Upper lobe of left lung (tissue), 5 donors: ENCODE data around the gene STC2.

DNA sequence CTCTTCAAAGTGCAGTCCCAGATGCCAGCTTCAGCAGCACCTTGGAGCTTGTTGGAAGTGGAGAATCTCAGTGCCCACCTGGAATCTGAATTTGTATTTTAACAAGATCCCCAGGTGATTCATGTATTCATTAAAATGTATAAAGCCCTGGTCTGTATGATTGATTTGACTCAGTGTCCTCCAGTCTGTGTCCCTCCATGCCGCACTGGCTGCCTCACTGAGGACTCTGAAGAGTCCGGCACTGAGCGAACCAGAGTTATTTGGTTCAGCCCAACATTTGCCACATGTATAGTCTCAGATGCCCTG, 6.6 kb downstream of the ERGIC1 start:
- PRO-cap, 2 experiments, result no peak in any of the 2 experiments
- RAMPAGE, long total RNA, 4 experiments, result no peak in any of the 4 experiments

GRCh38 chr5:172860476-172861735, 26.9 kb downstream of the ERGIC1 start:
- PRO-cap, 2 experiments, result peak in 2 of 2 experiments; most common plus-strand start chr5:172861402 (in 1); most common minus-strand start chr5:172861287 (in 2)
- RAMPAGE, long total RNA, 4 experiments, result no peak in any of the 4 experiments

DNA sequence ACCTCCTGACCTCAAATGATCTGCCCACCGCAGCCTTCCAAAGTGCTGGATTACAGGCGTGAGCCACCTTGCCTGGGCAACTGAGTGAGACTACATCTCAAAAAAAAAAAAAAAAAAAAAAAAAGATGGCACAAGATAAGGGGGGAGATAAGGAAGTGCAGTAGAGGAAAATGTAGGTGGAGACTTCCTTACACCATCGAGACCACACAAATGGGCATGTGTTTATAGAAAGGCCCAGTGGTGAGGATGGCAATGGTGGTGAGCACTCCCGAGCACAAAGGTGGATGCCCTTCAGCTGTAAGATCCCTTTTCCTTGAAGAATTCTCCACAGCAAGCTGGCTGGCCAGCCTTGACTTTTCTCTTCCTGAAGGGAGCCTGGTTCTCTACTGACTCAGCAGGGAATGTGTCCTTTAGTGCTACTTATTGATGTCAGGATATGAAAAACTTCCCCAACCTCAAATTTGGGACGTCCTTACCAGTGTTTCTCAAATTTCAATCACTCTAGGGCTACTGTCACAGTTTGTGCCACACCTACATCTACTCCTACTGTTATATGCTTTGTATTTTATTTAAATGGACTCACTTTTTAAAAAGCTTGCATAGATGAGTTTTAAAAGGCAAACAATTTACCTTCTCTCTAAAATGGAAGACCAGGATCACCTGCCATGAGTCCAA, 28.3 kb downstream of the ERGIC1 start:
- PRO-cap, 2 experiments, result no peak in any of the 2 experiments
- RAMPAGE, long total RNA, 4 experiments, result no peak in any of the 4 experiments

- PRO-cap, 2 experiments, result no peak in any of the 2 experiments
- RAMPAGE, long total RNA, 4 experiments, result no peak in any of the 4 experiments
Measured at GRCh38 chr5:172871392-172872376, 37.6 kb downstream of the ERGIC1 start.

DNA sequence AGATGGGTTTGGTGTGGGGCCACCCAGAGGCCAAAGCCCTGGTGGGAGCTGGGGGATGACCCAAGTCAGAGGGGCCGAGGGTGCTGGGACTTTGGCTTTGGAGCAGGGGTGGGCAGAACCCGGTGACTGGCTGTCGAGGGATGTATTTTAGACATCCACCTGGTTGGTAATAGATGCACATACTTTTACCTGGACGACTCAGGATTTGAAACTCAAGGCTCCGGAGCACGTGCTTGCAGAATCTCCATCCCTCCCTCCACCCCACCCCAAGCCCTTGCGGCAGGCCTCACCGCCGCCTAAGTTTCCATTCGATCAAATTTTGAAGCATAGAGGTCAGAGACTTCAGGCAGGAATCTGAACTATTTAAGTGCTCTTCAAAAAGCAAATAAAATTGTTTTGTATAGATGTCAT, 56.7 kb upstream of the RPL26L1 start:
- PRO-cap, 2 experiments, result no peak in any of the 2 experiments
- RAMPAGE, long total RNA, 4 experiments, result no peak in any of the 4 experiments

DNA sequence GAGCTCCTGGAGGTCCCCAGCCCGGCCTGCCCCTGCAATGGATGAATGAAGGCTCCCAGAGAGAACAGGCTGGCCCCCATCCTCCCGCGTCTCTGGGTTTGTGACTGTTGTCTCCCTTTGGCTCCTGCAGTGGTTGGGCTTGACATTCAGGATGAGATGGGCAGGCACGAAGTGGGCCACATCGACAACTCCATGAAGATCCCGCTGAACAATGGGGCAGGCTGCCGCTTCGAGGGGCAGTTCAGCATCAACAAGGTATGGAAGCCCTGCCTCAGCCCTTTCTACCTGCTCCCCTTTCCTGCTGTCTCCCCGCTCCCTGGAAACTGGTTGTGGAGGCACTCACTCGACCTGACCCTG, 44.7 kb upstream of the RPL26L1 start:
- PRO-cap, 2 experiments, result no peak in any of the 2 experiments
- RAMPAGE, long total RNA, 4 experiments, result no peak in any of the 4 experiments

DNA sequence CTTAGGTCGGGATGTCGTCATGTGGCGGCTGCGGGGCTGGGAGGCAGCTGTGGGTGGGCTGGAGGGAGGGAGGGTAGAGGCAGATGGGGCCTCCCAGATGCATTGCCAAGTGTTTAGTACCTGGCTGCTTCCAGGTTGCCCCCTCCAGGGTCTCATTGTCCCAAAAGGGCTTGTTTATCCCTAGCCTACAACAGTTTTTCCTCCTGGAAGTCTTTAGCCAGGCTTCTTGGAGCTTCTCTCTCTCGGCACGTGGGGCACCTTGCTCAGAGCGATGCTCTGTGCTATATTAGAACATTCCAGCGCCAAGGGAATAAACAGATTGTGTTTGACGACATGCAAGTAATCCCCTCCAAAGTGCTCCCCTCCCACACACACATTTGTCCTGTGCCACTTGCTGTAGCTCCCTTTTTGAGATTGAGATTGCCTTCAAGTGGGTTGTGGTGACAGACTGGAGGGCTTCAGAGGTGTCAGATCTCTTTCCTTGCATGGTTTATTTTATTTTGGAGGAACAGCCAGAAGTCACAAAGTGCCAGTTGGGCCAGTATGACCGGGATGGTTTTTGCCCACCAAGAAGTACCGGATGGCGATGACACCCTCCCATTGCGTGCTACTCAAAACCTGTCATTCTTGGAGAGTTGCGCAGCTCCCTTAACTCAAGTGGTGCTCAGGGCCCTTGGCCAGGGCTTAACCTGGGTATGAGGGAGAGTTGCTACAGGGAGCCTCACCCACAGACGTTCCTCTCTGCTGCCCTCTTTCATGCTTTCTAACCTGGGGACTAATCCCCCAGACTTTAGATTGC, 19.0 kb upstream of the RPL26L1 start:
- PRO-cap, 2 experiments, result no peak in any of the 2 experiments
- RAMPAGE, long total RNA, 4 experiments, result no peak in any of the 4 experiments

GRCh38 chr5:173027684-173028571, 28.2 kb upstream of the CREBRF start:
- PRO-cap, 2 experiments, result no peak in any of the 2 experiments
- RAMPAGE, long total RNA, 4 experiments, result no peak in any of the 4 experiments

- PRO-cap, 2 experiments, result no peak in any of the 2 experiments
- RAMPAGE, long total RNA, 4 experiments, result no peak in any of the 4 experiments
Measured at GRCh38 chr5:173293794-173294549, 34.2 kb downstream of the STC2 start.

DNA sequence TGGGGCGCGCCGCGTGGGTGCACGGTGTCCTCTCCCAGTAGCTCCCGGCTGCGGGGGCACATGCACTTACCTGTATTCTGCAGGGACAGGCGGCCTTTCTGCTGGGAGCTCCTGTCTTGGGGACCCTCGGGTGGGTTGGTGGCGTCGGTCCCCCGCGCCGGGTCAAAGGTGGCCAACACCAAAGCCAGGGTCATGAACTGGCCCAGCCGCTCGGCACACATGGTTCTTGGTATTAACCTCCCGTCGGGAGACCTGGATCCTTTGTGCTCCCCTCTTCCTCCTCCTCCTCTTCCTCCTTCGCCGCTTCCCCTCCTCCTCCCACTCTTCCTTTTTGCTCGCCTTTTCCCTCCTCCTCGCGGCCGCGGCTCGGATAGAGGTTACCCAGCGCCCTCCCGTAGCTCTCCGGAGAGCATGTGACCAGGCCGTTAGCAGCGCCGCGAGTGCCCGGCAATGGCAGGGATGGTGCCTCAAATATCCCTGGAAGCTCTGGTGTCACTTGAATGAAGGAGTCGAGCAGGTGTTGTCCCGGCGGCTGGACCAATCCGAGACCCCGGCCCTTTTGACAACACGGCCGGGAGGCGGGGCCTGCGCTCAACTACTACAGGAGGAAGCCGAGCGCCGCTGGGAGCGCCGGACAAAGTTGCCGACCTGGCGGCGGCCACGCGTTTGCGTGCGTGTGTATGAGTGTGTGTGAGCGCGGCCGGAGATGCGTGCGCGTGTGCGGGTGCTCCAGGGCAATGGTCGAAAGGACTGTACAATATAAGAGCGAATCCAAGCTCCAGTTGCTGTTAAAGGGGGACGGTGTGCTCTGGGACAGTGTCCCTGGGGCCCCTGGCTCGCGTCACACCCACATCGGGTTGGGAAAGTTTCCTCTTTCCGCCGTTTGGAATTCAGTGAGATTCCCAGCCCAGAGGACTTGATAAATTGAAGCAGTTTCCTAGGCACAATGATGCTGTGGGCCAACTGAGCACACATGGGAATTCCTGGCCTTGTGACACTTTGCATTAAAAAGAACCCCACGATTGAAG, at the start of gene STC2:
Gene STC2 (minus strand): TSS at position 442 of the 1,028 bp plus-strand sequence.
- PRO-cap, 2 experiments, result peak in 2 of 2 experiments; most common plus-strand start position 603 of the sequence (in 1); most common minus-strand start position 442 of the sequence (in 2)
- RAMPAGE, long total RNA, 4 experiments, result no peak in any of the 4 experiments

GRCh38 chr5:173474736-173475499, 141.5 kb downstream of the BOD1 start:
- PRO-cap, 2 experiments, result no peak in any of the 2 experiments
- RAMPAGE, long total RNA, 4 experiments, result no peak in any of the 4 experiments

GRCh38 chr5:173501018-173501646, 115.3 kb downstream of the BOD1 start:
- PRO-cap, 2 experiments, result no peak in any of the 2 experiments
- RAMPAGE, long total RNA, 4 experiments, result no peak in any of the 4 experiments

GRCh38 chr5:173615696-173616559, 522 bp downstream of the BOD1 start:
- PRO-cap, 2 experiments, result no peak in any of the 2 experiments
- RAMPAGE, long total RNA, 4 experiments, result start-site peak on the minus strand in 1 of 4 experiments, at chr5:173616209-173616382 at its widest, 14 reads per replicate

DNA sequence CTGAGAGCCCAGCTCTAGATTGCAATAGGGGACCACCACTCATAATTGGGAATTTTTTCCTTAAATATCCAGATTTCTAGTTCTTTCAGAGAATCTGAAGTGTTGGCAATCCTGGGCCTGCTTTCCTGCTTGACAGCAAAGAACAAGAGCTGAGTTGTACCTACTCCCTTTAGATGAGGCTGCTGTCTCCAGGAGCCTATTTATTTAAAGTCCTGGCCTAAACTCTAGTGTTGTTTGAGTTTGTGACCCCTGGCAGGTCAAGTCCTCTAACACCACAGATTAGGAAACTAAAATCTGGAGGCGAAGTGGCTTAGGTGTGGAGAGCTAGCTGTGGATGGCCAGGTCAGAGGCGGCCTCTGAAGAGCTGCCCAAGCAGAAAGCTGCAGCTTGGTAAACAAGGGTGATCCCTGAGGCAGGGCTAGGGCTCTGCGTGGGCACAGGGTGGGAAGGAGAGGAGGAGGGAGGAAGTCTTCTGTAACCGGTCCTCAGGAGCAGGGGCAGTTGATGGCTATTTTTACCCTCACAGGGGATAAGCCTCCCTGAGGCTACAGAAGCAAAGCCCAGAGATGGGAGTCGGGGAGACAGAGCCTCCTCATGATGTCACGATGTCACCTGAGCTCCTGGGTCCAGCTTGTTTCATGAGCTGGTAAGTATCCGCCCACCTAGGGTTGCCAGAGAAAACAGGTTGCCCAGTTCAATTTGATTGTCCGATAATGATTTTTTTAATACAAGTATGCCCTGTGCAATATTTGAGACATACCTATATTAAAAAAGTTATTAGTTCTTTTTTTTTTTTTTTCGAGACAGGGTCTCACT, 25.8 kb upstream of the BOD1 start:
- PRO-cap, 2 experiments, result no peak in any of the 2 experiments
- RAMPAGE, long total RNA, 4 experiments, result start-site peak on the plus strand in 2 of 4 experiments, centred at positions 316 to 532 of the sequence, 7 to 19 reads per replicate

DNA sequence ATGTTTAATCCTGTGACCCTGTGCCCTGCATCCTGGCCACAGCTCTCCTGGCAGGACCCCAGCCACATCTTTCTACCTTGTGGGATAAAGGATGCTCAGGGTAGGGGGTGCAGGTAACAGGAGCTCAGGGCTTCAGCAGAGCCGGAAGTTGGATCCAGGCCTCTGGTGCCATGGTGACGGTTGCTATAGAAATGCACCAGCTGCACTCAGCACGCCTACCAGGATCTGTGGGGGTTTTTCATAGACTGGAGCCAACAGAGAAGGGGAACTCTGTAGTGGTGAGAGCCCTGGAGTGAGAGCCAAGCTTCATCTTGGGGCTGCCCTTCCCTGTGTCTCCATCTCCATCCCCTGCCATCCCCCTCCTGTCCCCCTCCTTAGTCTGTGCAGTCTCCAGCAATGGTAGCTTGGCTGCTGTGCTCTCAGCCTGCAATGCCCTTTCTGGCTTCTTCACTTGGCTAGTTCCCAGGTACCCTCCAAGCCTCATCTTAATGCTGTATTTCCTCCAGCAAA, 27.5 kb upstream of the BOD1 start:
- PRO-cap, 2 experiments, result no peak in any of the 2 experiments
- RAMPAGE, long total RNA, 4 experiments, result no peak in any of the 4 experiments

- PRO-cap, 2 experiments, result no peak in any of the 2 experiments
- RAMPAGE, long total RNA, 4 experiments, result no peak in any of the 4 experiments
Measured at GRCh38 chr5:173826174-173826750, 61.9 kb upstream of the CPEB4 start.

DNA sequence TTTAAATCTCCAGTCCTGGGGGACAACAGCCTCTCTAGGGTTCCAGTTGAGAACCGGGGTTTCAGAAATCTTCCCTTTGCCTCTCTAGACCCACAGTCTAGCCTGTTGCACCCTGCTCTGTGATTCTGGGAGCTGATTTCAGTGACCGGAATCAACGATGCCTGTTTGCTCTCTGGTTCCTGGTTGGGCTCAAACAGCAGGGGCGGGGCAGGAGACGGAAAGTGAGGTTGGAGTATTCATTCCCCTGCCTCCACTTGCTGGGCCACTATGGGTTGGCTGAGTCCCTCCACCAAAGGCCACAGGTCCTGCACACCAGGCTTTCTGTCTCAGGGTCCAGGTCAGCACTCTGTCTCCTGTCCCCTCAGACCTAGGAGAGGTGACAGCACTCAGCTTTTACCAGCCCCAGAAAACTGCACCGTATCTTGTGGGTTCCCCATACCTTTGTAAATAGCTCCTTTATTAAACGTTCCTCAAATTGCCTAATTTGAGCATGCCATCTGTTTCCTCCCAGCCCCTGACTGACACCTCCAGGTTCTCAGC, 23.7 kb upstream of the CPEB4 start:
- PRO-cap, 2 experiments, result no peak in any of the 2 experiments
- RAMPAGE, long total RNA, 4 experiments, result no peak in any of the 4 experiments

DNA sequence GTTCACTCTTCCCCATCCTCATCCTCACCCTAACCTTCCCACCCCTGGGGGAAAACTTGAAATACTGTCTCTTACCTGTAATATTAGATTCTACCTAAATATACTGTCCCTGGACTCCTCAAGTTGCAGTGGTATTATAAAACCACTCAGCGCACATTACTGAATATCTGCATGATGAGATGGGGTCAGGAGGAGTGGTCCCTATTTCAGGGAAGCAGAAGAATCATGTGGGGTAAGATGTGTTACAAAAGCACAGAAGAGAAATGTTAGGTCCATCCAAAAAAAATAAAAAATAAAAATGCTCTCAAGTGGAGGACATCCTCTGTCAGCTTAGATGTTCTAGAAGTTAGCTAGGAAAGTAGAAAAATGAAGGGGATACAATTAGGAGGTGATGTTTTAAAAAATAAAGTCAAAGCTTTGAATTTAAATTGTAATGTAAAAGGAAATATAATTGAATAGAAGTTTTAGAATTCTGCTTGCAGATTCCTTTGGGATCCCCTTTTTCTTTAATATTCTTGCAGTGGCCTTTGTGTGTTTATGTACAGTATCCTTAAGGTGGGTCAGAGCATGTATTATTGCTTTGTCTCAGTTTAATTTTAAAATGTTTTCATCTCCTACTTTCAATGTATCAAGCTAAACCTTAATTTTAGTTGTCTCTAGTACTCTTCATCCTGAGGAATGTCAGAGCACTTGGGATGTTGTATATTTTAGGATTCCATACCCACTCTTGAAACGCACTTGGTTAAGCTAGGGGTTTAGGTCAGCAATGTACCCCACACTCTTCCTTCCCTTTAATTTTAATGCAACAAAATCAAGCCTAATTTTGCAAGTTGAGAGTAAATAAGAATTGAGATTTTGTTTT, 20.5 kb downstream of the CPEB4 start:
- PRO-cap, 2 experiments, result no peak in any of the 2 experiments
- RAMPAGE, long total RNA, 4 experiments, result no peak in any of the 4 experiments

- PRO-cap, 2 experiments, result no peak in any of the 2 experiments
- RAMPAGE, long total RNA, 4 experiments, result no peak in any of the 4 experiments
Measured at GRCh38 chr5:173952752-173953166, 36.2 kb upstream of the C5orf47 start.

- PRO-cap, 2 experiments, result no peak in any of the 2 experiments
- RAMPAGE, long total RNA, 4 experiments, result no peak in any of the 4 experiments
Measured at GRCh38 chr5:173973593-173974112, 15.3 kb upstream of the C5orf47 start.